Myometrial cell (primary cell): ENCODE measurements around the genes MYMK and ADAMTSL2.

GRCh38 chr9:132977694-132978424 lies 635 bp upstream of the GFI1B start:
- RAMPAGE, long total RNA: no peak

DNA sequence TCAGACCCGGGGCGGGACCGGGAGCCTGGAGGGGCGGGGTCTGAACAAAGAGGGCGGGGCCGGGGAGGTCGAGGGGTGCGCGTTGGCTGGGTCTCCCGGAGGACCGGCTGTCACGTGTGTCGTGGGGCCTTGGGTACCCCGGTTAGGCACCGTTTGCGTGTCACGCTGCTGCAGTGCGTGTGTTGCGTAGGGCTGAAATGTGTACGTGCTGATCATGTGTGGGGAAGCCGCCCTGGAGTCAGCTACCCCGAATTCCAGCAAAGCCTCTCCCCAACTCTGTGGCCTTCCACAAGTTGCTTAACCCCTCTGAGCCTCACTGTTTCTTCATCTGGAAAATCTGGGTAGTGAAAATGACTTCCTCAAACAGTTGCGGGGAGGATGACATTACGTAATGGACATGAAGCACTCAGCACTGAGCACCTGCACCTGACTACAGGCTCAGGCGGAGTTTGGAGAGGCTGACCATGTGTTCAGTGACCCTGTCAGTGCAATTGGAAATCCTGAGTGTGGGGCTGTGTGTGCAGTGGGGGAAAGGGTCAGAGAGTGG lies 414 bp upstream of the RALGDS start:
- RAMPAGE, long total RNA: no peak

DNA sequence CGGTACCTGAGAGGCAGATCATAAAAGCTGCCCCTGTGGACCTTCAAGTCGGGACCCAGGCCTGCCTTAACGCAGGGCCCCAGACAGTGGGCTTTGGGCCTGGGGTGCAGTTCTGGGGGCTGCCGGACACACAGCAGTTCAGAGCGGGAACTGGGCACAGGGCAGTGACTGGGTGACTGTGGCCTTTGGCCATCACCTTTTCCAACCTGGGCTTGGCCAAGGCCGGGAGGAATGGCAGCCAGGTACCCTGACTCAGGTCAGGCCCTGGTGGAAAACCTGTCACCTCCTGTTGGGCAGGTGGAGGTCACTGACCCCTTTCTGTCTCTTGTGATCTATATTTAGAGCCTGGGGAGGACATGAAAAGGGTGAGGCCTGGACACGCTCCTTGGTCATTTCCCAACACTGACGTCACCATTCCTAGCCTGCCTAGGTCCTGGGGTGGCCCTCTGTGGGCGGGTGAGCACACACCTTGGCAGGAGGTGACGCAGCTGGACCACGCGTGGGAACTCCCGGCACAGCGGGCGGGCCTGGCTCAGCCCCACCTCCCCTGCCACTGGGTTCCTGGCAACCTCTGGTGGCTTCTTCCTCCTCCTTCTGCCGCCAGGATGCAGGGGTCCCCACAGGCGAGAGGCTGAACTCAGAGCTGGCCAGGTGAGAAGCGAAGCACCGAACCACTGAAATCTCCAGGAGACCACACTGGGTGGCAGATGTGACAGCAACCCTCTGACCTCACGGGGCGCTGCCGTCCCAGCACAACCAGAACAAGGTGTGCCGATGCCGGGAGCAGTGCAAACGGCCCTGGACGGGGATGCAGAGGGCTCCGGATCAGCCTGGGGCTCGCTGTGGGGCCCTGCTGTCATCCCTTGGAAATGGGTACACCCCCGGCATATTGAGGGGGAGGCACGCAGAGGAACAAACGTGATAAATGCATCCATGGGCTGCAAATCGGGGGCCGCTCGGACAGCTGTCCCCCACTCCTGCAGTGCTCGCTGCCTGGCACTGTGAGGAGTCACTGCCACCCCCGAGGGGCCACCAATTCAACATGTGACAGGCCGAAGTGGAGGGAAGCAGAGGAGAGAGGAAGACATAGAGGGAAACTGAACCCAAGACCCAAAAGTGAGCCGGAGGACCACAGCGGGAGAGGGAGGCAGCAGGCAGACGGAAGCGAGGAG lies 6.5 kb upstream of the RALGDS start:
- RAMPAGE, long total RNA: no peak

GRCh38 chr9:133137377-133137772 lies 16.3 kb upstream of the RALGDS start:
- RAMPAGE, long total RNA: no peak

GRCh38 chr9:133225350-133225896 lies 16.4 kb upstream of the OBP2B start:
- RAMPAGE, long total RNA: no peak

- RAMPAGE, long total RNA: no peak
These were observed 24.8 kb upstream of the OBP2B start for GRCh38 chr9:133233592-133234572.

DNA sequence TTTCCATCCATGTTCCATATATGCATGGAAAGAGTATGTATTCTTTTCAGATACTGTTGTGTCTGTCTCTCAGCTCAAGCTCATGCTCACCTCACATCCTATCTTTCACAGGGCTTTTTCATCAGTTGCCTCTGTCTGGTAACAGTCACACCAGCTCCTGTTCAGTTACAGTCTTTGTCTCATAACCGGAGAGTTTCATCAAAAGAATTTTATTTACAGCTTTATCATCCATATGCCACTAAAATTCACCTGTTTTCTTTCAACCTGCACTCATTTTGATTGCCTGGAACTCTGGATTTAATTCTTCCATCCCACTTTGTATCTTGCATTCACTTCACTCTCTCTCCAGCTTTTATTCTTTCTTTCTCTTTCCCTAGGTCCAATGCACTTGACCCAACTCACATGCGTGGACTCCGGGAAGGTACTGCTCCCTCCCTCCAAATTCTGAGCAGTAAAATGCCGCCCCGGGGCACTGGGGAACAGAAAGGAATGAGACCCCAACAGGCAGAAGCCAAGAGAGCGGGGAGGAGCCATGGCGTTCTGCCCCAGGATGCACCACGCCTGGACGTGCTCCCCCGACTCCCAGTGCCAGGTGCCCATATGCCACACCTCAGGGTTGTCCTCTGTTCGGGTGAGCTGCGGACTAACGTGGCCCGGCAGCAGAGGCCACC lies 5.0 kb downstream of the SURF6 start:
- RAMPAGE, long total RNA: no peak

DNA sequence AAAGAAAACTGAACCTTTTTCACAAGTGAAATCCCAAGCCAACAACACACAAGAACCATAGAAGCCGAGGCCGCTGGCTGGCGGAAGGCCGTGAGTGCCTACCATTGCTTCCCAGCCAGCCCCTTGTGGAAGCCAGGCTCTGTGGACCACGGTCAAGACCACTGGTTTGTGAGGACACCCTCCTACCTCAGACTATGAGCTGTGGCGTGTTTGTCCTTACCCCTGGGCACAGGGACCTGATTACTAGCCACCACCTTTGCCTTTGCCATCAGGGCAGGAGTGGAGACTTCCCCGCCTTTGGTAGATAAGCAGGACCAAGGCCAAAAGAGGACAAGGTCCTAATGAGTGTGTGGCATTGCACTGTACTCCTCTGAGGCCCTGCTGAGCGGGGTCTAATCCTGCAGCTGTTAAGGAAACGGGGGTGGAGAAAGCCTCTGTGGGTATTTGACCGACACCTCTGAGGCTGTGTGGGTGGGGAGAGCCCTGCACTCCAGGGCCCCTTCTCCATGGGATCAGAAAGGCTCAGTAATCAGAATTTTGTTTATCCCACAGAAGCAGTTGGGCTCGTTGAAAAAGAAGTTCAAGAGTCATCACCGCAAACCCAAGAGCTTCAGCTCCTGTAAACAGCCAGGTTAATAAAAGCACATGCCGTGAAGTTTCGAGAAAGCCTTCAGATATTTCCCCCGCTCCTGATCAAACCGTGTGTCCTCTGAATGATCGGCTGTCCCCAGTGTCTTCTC lies 4.3 kb downstream of the SURF2 start:
- RAMPAGE, long total RNA: no peak

DNA sequence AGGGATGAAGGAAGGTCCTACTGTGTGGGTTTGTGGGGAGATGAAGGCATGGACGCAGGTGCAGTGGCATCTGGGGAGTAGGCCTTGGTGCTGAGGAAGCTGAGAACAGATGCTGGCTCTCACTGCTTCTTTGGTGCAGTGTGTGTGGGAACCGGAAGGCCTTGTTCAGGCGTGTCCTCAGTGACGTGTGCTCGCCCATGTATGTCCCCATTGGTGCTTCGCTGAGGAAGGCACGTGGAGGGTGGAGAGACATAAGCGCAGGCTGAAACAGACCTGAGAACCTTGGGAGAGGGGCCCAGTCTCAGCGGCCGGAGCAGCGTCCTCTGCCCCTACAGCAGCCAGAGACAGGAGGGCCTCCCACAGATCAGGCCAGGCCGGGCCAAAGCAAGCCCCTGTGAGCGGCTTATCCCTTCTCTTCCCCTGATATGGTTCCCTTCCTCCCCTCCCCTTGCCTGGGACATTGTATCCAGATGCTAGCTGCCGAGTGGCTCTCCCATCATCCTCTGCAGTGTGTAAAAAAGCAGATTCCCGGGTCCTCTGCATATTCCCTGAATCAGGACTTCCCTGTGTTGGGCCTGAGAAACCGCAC lies 18.8 kb upstream of the CACFD1 start:
- RAMPAGE, long total RNA: no peak

DNA sequence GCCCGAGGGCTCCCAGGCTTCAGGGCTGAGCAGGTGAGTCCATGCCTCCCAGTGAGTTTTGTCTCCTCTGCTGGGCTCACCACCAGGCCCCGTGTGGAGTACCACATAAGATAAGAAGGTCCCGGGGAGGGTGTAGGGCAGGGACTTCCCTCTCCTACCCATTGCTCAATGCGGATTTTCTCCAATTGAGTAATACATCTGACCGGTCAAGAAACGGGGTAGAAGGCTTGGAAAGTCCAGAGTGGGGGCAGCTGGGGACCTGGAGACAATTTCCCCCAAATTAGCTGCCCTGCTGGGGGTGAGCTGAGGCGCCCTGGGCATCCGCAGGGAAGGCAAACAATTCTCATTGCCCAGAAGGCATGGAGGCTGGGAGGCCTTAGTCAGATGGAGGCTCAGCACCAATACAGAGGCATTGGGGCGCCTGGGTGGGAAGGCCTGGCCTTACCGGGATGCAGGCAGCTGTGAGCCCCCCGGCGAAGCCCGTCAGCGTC lies 2.3 kb downstream of the SLC2A6 start:
- RAMPAGE, long total RNA: no peak

- RAMPAGE, long total RNA: no peak
These were observed 13.2 kb upstream of the SLC2A6 start for GRCh38 chr9:133491948-133492601.

- RAMPAGE, long total RNA: no peak
These were observed at the start of gene MYMK for GRCh38 chr9:133524703-133525092. Gene MYMK (minus strand): TSS chr9:133524959.

DNA sequence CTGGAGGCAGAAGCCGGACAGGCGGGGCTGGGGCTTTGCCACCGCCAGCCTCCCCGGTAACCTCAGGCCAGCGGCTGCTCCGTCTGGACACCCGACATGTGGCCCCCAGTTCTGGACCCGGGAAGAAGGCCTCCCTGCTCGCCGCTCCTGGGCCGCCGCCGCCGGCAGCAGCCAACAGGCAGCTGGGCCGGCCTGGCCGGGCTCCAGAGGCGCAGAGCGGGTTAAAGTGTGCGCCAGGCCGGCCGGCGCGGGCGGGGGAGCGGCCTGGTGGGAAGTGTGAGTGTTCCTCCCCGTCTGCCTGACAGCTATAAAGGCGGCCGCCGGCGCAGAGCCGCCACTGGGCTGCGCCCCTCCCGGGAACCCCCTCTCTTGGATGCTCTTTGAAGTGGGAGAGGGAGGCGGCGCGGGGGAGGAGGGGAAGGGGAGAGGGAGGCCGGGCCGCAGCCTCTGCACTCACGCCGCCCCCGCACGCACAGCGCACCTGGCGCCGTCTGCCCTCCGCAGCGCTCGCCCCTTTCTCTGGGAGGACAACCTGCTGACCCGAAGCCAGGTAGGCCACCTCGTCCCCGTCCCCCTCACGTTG lies at the start of gene ADAMTSL2:
Gene ADAMTSL2, plus strand, starts transcription at position 337 of the 583 bp plus-strand sequence.
- RAMPAGE, long total RNA: no peak

DNA sequence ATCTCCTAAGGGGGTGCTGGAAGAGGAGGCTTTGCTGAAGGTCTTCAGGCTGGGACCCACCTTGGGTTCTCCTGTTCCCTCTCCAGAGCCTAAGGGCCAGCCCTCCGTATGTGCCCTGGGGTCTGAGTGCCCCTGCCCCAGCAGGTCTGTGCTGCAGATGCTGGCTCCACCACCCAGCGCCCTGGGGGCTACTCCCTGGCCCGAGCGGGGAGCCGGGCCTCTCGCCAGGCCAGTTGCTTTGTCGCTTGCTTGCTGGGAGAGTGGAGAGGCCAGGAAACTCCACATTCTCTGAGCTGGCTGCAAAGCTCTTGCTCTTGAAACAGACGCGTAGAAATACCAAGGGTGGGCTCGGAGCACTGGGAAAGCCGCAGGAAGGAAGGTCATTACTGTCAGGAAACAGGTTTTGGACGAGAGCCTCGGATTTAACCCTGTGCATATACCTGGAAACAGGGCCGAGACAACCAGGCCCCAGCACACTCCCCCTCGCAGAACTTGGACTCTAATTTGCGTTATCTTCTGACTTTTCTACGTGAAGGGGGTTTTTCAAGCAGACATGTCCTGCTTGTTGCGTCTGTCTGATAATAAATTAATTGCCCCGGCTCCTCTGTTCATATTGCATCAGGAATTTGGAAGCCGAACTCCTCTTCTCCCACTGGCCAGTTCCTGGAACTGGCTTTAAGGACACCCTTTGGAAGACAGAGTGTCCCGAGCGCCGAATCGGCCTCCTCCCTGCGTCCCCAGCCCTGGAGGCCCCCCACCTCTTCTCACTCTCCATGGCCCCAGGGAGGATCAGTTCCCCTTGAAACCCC lies 11.1 kb downstream of the ADAMTSL2 start:
- RAMPAGE, long total RNA: no peak

DNA sequence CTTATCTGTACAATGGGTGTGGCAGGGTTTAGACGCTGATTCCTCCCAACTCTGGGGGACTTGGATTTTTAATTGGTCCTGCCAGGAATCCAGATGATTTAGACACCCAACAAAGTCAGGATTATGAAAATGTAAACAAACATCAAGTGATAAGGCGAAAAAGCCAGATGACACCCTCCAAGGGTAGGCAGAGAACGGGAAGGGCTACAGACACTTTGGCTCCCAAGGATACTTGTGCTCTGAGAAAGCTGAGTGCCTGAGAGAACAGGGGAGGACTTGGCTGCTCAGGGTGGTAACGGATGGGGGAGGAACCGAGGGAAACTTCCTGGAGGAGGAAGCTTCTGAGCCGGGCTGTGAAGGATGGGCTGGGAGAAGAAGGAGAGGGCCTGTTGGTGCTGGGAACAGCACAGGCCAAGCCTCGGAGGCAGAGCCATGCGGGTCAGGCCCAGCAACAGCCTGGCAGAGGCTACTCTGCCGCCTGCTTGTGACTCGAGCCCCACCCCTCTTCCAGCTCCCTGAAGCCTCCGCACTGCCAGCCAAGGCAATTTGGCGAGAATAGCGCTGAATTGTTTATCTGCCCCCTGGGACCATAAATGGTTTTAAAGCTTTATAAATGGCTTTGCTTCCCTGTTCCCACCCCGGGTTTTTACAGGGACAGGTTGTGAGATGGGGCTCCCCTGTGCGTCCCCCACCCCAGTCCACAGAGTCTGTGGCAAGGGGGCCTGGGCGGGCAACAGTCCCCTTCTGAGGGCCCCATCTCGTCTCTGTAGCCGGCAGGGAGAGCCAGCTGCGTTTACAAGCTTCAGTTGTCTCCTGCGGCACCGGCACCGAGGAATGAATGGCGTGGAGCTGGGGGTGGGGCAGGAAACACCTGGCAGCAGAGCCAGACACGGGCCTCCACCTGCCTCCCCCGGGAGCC lies 24.6 kb downstream of the FAM163B start:
- RAMPAGE, long total RNA: no peak

GRCh38 chr9:133679444-133680011 lies 43.4 kb downstream of the DBH start:
- RAMPAGE, long total RNA: no peak

DNA sequence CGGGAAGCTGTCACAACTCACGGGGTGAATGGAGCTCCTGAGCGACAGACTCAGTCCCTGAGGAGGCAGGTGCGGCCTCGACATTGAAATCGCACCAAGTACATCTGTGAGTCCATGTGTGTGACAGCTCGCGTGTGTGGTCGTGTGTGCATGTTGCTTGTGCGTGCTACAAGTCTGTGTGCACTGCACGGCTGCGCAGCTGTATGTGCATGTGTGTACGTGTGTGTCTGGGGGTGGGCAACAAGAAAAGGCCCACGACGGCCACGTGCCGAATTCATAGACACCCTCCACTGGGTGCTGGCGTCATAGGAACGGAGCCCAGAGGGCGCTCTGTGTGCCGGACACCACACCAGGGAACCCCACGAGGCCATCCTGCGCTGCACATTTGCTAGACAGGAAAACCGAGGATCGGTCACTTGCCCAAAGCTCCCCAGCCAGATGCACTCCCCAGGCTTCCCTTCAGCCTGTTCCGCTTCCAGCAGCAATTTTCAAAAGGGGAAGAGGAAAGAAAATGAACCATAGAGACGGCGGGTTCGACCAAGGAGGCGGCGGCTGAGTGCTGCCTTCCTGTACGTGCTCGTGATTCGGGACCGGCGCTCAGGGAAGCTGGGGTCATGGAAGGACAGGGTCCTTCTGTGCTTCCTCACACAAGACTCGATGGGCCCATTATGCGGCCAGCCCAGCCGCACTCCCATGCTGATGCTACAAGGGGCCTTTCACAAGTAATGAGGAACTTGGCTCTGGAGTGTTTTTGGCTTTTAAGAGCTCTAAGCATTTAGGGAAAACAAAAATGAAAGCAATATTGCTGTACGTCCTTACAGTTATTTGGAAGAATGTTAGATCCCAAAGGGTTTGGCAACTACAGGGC lies 124.5 kb upstream of the SARDH start:
- RAMPAGE, long total RNA: no peak

DNA sequence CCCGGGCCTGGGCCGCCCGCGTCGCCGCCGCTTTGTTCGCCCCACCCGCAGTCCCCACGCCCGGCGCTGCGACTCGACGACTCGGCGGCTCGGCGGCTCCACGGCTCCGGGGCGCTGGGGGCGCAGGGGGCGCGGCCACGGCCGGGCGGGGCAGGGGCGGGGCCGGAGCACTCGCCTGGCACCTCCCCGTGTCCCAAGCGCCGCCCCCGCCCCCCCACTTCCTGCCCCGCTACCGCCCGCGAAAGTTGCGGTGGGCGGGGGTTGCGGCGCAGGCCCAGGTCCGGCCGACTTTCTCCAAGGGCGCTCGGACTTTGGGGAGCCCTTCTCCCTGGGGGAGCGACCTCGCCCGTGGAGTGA lies 558 bp upstream of the VAV2 start:
- RAMPAGE, long total RNA: no peak

- RAMPAGE, long total RNA: no peak
These were observed 16.3 kb downstream of the BRD3OS start for GRCh38 chr9:134041553-134042005.

- RAMPAGE, long total RNA: no peak
These were observed 1.0 kb downstream of the BRD3 start for GRCh38 chr9:134066906-134067119.